ENCODE measurements around a stretch of chr11.

GRCh38 chr11:77086455-77087629 lies 15.8 kb upstream of the OMP start:
- CAGE, long polyA plus RNA, result no peak
- RRBS, result no CpG with 5 or more reads among the region's 24 CpGs

- CAGE, long polyA plus RNA, result no peak
- RRBS, result 5% methylated on average over 11 of the region's 50 CpGs
These were observed 19.7 kb downstream of the MYO7A start for GRCh38 chr11:77147452-77148482.

- CAGE, long polyA plus RNA, result no peak
- RRBS, result no CpG with 5 or more reads among the region's 6 CpGs
These were observed 515 bp upstream of the PAK1 start for GRCh38 chr11:77474543-77474675.

DNA sequence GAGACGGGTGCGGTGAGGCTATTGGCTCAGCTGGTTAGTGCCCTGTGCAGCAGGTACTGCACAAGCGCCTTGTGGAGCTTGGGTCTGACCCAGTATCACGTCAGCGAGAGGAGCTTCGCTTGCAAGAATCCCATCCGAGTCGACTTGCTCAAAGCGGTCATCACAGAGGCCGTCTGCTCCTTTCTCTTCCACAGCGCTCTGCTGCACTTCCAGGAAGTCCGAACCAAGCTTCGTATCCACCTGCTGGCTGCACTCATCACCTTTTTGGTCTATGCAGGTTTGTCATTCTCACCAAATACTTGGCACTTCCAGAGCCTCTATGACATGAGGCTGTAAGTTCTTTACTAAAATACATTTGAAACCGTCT lies 565 bp downstream of the AQP11 start:
- CAGE, long polyA plus RNA, result no peak
- RRBS, result no CpG with 5 or more reads among the region's 14 CpGs

DNA sequence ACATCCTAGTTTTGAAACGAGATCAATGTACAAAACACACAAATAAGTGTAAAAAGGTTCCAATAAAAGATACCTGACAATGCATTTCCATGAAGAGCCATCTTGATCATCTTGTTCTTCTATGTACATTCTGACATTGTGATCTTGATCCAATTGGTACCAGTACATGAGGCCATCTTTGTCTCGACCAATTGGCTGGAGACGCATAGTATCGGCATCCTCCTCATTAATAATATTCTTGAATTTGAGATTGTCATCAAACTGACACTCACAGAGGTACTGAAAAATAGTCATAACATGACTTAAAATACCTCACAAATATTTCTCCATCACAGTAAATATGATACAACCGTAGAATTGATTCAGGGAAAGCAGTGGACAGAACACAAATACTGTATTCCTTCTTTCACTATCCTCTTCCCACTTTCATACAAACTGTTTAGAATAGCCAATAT lies 79.8 kb downstream of the RSF1 start:
- CAGE, long polyA plus RNA, result no peak
- RRBS, result no CpG with 5 or more reads among the region's 5 CpGs

- CAGE, long polyA plus RNA, result no peak
- RRBS, result no CpG with 5 or more reads among the region's 20 CpGs
These were observed 65.3 kb downstream of the AAMDC start for GRCh38 chr11:77885992-77886809.

DNA sequence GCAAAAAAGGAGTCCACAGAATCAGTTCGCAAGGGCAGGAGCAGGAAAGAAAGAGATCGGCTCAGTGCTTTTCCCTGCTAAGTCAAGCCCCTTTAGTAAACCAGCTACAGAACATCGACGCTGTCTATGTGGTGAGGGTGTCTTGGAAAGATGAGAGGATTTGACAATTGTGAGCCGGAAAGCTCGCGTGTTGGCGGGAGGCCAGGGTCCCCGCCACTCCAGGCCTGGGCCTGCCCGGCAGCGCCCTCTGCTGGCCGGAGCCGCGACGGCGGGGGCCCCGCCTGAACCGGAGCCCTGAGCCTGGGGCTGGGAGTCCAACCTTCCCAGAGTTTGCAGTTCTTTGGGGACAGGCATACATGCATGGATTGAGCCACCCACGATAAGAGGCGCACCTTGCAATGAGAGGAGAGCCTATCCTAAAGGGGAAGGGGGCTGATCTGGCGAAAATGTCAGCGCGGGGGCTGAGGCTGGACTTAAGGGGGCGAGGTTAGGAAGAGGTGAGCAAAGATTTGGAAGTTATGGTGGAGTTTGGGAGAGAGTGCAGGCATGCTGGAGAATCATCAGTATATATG lies 17.4 kb upstream of the THRSP start:
- CAGE, long polyA plus RNA, result no peak
- RRBS, result 2% methylated on average over 6 of the region's 24 CpGs

- CAGE, long polyA plus RNA, result no peak
- RRBS, result no CpG with 5 or more reads among the region's 4 CpGs
These were observed 3.3 kb upstream of the NDUFC2 start for GRCh38 chr11:78082853-78083436.

DNA sequence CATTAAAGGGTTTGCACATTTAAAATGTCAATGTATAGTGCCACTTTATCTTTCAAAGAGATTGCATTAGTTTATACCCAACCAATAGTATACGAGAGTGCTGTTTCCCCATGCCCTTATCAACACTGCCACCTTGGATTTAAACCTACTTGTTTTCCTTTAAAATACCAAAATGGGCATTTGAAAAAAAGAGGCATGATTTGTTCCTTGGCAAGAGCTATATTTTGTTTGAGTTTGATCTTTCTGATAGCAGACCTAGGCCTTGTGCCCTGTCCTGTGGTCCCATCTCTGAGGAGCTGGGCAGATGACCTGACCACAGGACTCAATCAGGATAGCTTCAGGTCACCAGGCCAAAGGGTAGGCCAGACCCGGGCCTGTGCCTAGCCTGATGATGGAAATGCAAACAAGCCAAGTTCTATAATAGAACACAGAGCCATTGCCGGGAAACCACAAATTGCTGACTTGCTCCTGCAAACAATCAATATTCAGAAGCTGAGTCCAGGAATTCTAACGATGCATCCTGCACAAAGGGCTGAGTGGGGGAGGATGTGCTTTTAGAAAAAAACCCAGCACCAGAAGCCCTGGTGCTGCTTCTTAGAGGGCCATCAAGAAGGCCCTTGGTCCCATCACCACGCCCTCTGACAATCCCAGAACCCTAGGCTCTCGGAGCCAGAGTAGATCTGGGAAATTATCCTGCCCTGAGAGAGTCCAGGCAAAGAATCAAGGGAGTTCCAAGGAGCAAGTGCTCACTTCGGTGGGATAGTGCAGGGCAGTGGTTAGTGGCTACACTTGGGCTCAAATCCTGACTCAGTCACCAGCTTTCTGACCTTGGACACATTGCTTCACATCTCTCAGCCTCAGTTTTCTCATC lies 17.0 kb upstream of the ALG8 start:
- CAGE, long polyA plus RNA, result no peak
- RRBS, result no CpG with 5 or more reads among the region's 7 CpGs

GRCh38 chr11:78192381-78192886 lies 3.7 kb downstream of the USP35 start:
- CAGE, long polyA plus RNA, result no peak
- RRBS, result no CpG with 5 or more reads among the region's 5 CpGs

GRCh38 chr11:78208699-78208985 lies 19.9 kb downstream of the USP35 start:
- CAGE, long polyA plus RNA, result no peak
- RRBS, result no CpG with 5 or more reads among the region's 10 CpGs

DNA sequence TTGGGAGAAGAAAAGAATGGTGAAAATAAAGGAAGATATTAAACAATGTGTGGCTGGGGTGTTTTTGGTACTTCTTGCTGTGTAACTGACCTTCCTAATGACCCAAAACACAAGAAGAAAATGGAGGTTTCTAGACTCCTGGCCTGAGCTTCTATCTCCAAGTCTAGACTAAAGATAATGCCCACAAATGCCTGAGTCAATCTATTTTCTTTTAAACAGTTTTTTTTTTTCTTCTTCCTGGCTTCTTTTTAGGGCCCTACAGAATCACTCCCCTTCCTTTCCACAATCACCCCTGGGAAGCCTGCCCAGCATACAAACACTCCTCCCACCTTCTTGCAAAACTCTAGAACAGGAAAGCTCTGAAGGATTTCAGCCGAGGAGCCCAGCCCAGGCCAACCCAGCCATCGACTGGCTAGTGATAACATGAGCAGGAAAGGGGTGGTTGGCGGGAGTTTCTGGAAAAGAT lies 68.1 kb downstream of the USP35 start:
- CAGE, long polyA plus RNA, result no peak
- RRBS, result no CpG with 5 or more reads among the region's 3 CpGs

- CAGE, long polyA plus RNA, result no peak
- RRBS, result no CpG with 5 or more reads among the region's 4 CpGs
These were observed 92.2 kb downstream of the GAB2 start for GRCh38 chr11:78325052-78326164.

DNA sequence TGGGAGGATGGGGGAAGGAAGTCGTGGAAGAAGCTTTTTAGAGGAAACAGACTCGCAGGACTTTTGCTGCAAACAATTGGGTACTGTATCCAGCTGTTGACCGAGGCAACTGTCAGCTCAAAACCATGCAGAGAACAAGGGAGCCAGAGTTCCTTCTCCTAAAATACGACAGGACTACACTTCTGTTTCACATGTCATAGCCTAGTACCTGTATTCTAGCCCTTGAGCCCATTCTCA lies 66.7 kb downstream of the GAB2 start:
- CAGE, long polyA plus RNA, result no peak
- RRBS, result no CpG with 5 or more reads among the region's 4 CpGs

DNA sequence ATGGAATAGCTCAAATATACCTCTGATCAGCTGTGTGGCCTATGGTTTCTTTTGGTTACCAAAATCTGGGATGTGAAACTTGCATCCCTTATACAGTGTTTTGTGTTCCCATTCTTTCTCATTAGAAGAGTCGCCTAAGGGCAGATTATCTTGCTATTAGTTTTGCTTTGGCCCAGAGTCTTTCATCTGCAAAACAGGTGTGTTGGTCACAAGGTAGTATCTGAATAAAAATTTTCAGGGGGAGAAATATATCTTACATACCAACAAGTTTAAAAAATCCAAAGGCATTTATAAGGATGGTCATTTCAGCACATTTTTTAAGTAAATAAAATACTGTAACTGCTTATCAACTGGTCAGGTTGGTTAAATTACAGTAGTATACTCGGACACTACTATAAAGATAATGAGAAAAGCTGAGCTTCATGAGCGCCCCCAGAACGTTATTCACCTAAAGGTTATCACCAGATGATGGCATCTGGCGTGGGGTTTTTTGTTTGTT lies 48.2 kb downstream of the GAB2 start:
- CAGE, long polyA plus RNA, result no peak
- RRBS, result no CpG with 5 or more reads among the region's 5 CpGs

DNA sequence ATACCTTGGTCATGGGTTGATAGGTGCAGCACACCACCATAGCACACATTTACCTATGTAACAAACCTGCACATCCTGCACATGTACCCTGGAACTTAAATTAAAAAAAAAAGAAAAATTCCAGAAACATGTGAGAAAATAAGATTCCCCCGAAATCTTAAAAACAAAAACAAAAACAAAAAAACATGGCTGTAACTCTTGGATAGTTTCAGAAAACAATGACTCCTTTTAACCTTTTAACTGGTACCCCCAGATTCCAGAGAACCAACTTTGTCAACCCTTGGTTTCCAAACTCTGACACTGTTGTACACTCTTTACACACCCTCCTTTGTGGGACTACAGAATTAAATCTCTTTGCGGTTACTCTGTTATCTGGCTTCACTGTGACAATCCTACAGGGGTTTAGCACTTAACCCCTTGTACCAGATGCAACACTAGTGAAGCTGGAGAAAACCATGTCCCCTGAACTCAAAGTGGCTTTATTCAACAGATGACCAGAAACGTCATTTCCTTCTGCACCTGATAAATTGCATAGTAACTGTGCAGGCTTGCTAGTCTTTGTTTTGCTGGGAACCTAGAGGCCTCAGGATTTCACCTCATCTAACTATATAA lies 5.5 kb upstream of the GAB2 start:
- CAGE, long polyA plus RNA, result no peak
- RRBS, result no CpG with 5 or more reads among the region's 3 CpGs

DNA sequence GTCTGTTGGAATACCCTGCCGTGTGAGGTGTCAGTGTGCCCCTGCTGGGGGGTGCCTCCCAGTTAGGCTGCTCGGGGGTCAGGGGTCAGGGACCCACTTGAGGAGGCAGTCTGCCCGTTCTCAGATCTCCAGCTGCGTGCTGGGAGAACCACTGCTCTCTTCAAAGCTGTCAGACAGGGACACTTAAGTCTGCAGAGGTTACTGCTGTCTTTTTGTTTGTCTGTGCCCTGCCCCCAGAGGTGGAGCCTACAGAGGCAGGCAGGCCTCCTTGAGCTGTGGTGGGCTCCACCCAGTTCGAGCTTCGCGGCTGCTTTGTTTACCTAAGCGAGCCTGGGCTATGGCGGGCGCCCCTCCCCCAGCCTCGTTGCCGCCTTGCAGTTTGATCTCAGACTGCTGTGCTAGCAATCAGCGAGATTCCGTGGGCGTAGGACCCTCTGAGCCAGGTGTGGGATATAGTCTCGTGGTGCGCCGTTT lies 108.4 kb upstream of the NARS2 start:
- CAGE, long polyA plus RNA, result no peak
- RRBS, result no CpG with 5 or more reads among the region's 18 CpGs

DNA sequence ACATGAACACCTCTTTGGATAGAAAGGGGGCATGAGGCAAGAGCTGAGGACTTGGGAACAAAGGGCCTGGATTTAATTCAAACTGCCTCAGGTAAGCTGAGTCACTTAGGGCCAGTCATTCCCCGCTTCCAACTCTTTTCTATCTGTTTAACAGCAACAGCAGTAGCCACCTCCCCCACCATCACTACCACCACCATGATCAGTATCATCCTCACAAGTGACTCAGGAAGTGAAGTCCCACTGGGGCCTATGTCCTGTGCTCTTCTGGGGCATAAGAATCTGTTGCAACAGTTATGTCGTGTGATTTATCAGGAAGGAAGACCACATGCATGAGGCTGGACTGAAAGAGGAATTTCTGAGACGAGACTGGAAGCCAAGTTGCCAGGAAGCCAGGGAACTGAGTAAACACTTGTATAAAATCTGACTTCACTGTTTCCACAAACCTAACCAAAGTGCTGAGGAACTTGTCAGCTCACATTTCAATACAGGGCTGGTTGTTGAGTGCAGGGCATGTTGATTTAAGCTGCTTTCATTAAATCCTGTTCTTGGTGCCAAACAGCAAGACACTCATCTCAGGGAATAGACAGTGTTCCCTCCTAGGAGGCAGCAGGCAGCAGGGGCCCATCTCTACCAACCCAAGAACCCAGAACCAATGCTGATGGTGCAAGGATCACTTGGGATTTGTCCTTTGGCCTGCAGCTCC lies 226.6 kb upstream of the NARS2 start:
- CAGE, long polyA plus RNA, result no peak
- RRBS, result no CpG with 5 or more reads among the region's 3 CpGs

GRCh38 chr11:78809722-78810279 lies 235.1 kb upstream of the NARS2 start:
- CAGE, long polyA plus RNA, result no peak
- RRBS, result no CpG with 5 or more reads among the region's 4 CpGs

GRCh38 chr11:79580684-79581167 lies 139.9 kb upstream of the TENM4 start:
- CAGE, long polyA plus RNA, result no peak
- RRBS, result no CpG with 5 or more reads among the region's 4 CpGs

All from AG04450 (cell line).